ENCODE measurements around a stretch of chr6.

DNA sequence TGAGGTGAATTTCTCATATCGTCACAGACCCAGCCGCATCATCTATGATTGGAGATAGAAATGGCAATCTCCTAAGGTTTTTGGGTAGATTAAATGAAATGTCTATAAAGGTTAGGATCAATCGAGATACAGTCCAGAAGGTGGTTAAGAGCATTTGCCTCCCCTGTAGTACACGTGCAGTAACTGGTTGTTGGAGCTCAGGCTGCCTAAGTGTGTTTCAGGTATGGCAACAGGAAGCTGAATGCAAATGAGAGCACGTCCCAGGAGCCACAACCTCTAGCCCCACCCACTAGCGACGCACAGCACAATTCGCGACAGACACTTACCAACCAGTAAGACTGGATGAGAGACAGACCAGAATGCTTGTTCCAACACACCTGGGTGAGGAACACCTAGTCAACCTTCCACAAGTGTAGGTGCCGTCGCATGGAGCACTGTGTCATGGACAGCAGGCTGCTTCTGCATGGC is 7.1 kb upstream of the SERPINB1 start:
- RRBS: no CpG with 5 or more reads among the region's 11 CpGs

GRCh38 chr6:2865137-2865535 is 23.5 kb upstream of the SERPINB1 start:
- RRBS: no CpG with 5 or more reads among the region's 8 CpGs

- RRBS: no CpG with 5 or more reads among the region's 7 CpGs
Observed at GRCh38 chr6:2901418-2901880, 1.7 kb downstream of the SERPINB9 start.

GRCh38 chr6:2955470-2955768 is 15.9 kb downstream of the SERPINB6 start:
- RRBS: no CpG with 5 or more reads among the region's 3 CpGs

DNA sequence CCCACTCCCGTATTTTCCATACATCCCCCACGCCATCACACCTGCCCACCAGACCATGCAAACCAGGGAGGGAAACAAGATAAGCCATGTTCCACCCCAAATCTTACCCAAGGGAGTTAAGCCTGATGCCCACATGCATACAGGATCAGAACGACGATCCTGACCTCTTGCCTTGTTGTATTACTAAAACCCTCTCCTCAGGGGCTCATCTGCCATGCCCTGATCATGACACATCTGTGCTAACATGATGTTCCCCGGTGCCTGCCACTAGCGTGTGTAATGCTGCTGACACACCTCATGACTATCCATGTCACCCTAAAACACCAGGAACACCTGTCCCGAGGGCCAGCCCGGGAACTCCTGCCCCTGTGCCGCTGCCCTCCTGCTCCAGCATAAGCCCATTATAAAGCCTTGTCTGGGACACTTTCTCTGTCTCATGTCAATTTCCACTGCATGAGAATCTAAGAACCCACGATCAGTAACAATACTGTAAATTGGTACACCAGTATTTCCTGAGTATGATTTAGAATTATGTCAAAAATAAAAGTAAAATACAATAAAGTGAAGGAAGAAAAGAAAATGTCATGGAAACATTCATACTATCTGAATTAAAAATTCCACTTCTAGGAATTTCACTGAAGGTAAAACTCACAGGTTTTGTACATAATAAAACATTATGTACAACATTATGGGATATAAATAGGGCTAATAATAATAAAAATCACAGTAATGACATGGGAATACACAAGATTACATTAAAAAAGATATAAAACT is 7.5 kb downstream of the SERPINB6 start:
- RRBS: 84% methylated on average over 4 of the region's 10 CpGs

- RRBS: no CpG with 5 or more reads among the region's 7 CpGs
Observed at GRCh38 chr6:2965209-2965695, 6.1 kb downstream of the SERPINB6 start.

DNA sequence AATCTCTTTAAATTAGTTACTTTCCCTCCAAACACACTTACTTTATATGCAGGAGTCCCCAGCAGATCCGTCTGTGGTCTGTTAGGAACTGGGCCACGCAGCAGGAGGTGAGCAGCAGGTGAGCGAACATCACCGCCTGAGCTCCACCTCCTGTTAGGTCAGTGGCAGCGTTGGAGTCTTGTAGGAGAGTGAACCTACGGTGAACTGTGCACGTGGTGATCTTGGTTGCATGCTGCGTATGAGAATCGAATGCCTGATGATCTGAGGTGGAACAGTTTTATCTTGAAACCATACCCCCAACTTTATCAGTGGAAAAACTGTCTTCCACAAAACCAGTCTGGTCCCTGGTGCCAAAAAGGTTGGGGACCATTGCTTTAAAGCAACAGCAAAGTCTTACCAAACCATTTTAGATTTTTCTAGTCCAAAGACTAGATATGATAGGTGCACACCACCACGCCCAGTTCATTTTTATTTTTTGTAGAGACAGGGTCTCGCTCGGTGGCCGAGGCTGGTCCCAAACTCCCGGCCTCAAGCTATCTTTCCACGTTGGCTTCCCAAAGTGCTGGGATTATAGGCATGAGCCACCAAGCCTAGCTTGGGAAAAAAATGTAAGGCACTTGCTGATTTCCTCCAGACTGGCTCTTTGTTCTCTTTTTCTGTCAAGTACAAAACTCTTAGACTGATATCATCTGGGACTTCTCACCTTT is 4.9 kb downstream of the SERPINB6 start:
- RRBS: no CpG with 5 or more reads among the region's 15 CpGs

DNA sequence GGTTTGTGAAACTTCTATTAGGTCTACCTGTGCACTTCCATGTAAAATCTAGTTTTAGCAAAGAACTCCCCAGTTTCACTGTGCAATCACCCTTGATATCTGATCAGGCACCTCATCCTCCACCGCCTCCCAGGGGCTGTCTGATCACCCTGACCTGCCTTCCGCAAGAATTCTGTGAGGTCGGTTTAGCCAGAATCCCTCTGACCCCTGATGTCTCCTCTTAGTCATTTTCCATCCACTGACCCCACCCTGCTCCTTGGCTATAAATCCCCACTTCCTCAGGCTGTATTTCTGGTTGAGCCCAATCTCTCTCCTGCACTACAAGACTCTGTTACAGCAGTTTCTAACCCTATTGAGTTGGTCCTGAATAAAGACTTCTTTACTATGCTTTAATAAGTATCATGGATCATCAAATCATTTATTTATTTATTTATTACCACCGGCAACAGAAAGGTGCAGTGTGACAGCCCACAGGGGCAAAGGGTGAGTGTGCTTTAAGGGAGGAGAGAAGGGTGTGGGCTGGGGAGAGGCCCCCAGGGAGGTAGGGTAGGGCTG is 11.1 kb upstream of the SERPINB6 start:
- RRBS: no CpG with 5 or more reads among the region's 4 CpGs

GRCh38 chr6:2988160-2988973 is 11.3 kb upstream of the NQO2 start:
- RRBS: 2% methylated on average over 17 of the region's 31 CpGs

GRCh38 chr6:3023222-3024468 is 24.0 kb downstream of the NQO2 start:
- RRBS: 2% methylated on average over 11 of the region's 50 CpGs

DNA sequence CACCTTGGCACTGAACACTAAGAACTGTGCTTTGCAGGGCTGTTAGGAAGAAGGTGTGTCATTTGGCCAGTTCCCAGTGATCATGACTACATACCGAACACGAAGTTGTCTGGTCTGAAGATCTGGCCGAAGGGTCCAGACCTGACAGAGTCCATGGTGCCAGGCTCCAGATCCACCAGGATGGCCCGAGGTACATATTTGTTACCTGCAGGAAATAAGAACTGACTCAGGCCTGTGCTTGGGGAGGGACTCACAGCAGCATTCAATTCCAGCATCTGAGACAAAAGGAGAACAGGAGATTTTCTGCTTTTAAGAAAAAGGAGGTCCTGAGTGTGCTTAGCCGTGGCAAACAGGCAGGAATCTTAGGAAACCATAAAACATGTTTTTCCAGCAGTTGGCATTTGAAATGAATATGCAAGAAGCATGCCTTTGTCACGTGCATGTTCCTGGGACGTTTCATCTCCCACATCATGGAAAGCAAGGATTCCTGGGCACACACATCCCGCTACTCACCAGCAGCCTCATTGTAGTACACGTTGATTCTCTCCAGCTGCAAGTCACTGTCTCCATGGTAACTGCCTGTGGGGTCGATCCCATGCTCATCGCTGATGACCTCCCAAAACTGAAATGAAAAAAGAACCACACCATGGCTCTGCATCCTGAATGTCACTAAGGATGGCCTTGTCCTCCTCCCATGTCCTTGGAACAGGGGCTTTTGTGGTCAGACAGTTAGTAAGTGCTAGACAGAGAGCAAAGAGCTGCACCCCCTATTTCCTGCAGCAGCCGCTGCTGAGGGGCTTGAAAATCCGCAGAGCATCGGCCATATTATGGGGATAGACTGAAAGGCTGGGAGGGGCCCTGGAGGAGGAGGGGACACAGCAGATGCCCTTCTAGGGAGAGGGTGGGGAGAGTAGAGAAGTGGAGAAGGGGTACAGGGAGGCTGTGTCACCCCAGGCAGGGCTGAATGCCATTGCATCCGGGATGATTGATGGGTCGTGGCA is 1.5 kb downstream of the TUBB2A start:
- RRBS: no CpG with 5 or more reads among the region's 16 CpGs

DNA sequence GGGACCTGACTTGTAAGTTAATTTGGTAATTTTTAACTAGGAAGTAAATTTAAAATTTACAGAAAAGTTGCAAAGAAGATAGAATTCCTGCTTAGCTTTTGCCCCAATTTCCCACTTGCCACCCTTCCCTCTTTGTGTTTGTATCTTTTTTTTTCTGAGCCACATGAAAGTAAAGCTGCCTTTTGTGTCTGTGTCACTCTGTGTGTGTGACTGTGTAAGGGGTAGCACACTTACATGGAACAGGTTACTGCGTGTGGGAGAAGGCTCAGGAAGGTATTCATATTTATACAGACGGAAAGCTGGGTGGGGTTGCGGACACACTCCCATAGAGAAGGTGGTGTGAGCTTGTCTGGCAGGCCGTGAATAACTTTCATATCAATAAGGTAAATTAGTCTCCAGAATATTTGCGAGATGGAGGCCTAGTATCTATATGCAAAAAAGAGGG is 6.0 kb downstream of the PSMG4 start:
- RRBS: no CpG with 5 or more reads among the region's 5 CpGs

DNA sequence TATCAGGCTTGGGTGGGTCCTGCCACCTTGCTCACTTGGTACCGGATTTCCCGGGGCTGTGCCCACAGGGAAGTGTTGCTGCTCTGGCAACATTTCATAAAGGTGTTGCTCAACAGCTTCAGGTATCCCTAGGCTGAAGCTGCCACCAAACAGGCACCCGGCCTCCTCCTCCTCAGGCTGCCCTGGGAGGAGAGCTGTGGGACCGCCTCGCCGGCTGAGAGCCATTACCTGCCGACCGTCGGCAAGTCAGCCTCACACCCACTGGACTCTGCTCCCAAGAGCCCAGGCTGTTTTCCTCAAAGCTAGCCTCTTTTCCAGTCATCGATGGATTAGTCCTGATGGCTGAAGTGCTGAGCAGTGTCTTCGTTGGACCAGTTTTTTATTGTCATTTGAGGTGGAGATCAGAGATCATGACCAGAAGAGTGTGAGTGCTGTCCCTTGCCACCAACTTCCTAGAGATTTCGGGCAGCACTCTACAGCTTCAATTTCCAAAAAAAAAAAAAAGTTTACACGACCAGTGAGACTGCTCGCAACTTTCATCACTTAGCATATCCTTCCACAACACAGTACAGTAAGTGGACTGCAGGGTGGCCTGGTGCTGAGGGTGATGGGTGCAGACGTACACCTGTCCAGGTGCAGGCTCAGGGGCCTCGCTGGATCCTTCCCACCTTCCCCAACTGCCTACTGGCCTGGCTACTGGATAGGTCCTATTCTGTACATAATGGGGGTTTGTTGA is 11.8 kb downstream of the PSMG4 start:
- RRBS: 100% methylated on average over 2 of the region's 16 CpGs

DNA sequence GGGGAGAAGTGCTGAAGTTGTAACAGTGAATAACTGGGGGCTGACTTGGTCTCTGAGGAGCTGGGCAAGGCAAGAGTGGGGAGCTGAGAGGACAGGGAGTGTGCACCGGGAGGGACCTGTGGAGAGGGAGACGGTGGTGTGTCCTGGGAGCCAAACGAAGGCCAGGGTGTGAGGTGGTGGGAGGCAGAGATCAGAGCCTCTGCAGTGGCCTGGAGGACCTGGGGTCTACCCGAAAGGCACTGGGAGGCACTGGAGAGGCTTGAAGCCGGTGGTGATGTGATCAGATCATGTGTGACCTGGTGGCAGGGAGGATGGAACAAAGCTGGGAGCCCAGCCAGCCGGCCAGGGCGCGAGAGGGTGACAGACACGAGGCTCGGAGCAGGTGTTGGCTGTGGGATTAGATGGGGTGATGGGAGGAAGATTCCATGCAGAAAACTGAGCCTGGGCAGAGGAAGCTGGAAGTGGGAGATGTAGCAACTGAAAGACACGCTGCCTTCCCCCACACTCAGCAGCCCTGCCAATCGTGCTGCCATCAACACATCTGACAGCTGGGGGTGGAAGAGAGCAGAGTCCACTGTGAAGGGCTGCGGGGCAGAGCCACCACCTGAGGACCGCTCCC is 36.6 kb downstream of the PSMG4 start:
- RRBS: 86% methylated on average over 1 of the region's 14 CpGs

DNA sequence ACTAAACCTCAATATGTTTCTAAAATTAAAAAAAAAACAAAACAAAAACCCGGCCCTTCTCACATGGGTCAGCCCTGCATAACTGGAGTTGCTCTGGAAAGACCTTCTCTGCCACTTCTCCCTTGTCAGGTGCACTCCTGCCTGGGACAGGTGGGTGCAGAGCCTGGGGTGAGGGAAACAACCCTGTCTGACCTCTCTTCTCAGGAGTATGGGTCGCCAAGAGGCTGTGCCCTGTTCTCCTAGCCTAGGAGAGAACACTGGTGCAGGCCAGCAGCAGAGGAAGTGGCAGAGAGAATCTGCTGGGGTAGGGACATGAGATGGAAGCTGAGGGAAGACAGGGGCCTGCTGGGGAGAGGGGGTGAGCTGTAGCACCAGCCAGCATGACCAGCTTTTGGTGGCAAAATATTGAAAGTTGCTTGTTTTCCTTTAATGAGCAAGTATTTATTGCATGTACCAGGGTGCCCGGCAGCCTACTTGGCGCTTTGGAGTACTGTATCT is 62.9 kb downstream of the PSMG4 start:
- RRBS: no CpG with 5 or more reads among the region's 4 CpGs

DNA sequence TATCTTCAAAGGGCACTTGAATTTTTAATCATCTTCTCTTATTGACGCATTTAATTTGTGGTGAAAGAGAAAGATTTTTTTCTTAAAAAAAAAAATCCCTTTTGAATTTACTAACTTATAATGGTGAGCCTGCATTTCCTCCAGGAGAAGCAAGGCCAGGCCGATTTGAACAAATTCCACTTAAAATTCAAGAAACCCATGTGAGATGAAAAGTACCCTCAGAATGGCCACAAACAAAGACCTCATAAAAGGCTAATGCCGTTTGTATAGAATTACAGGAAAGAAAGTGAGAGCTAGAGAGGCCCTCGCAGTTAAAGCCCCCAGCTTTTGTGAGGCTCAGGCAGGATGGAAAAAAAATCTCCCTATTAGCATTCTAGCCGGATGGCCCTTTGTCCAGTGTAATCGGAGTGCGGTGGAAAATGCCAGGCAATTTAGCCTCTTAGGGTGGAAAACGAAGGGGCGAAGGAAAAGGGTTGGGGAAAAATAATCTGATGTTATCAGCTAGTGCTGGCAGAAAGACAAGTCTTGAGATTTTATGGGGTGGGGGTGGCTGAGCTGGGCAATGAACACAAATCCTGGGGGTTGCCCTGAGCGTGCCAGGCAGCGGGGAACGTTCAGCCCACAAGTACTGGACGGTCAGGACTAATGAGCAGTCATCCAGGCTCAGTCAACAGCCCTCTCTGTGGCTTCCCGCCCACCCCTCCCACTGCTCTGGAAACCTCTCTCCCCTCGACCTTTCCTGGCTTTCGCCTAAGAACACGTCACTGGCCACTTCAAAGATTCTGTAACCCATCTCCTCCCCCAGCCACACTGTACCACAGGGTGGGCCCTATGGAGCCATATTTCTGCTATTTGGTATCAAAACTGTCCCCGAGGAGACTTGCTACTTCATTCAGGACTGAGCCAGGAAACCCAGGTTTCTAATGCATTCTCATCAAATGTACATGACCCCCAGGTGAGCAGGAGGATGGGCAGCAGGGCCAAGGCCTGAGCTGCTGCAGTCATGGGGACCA is 92.5 kb downstream of the PSMG4 start:
- RRBS: no CpG with 5 or more reads among the region's 18 CpGs

GRCh38 chr6:3368600-3369232 is 88.1 kb downstream of the SLC22A23 start:
- RRBS: no CpG with 5 or more reads among the region's 6 CpGs

DNA sequence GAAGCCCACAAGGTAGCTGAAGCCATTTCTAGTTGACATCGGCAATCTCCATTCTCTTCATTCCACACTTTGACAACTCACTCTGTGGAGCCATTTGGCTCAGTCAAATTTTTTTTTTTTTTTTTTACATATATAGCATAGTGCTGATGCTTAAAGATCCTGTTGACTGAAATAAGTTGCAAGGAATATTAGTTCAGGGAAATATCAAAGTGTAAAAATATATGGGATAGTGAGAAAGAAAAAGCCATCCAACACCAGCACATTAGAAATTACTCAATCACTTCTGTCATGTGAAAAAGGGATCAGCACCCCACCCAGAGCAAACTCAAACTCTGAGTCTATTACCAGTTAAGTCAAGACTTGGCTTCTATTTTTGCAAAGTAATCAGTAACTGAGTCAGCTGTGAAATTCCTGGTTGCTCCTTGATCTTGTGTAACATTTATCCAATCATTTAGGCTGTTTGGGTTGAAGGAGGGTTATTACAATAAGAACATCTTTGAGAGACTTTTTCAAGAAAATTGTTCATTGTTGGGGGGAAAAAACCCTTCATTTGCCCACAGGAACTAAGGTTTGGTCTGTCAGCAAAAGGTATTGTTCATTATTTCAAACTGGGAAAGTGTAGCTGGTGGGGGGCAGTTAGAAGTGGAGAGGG is 51.2 kb downstream of the SLC22A23 start:
- RRBS: no CpG with 5 or more reads among the region's 1 CpG

GRCh38 chr6:3406255-3407263 is 50.3 kb downstream of the SLC22A23 start:
- RRBS: no CpG with 5 or more reads among the region's 10 CpGs

DNA sequence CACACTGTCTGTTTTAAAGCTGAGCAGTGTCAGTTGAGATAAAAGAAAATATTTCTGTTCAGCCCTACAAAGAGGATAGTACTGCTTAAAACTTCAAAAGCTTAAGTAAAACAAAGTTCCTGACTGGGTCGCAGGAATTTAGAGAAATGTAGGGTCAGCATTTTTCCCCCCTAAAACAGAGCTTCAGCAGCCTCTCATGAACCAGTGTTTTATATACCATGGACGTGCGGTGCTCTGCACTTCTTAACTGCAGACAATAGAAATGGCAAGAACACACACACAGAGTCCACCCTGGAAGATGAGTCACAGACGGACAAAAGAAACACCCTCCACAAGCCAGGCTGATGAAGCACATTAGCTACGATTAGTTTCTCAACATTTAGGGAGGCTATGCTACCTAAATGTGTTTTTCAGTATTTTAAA is 34.8 kb downstream of the SLC22A23 start:
- RRBS: no CpG with 5 or more reads among the region's 5 CpGs